Jejunum (tissue), 1 donor: ENCODE data around the gene TULP4.

- PRO-cap = unidirectional peak, plus-strand start at chr6:157235706
Measured at GRCh38 chr6:157235401-157236637, 87.5 kb downstream of the TMEM242 start.

DNA sequence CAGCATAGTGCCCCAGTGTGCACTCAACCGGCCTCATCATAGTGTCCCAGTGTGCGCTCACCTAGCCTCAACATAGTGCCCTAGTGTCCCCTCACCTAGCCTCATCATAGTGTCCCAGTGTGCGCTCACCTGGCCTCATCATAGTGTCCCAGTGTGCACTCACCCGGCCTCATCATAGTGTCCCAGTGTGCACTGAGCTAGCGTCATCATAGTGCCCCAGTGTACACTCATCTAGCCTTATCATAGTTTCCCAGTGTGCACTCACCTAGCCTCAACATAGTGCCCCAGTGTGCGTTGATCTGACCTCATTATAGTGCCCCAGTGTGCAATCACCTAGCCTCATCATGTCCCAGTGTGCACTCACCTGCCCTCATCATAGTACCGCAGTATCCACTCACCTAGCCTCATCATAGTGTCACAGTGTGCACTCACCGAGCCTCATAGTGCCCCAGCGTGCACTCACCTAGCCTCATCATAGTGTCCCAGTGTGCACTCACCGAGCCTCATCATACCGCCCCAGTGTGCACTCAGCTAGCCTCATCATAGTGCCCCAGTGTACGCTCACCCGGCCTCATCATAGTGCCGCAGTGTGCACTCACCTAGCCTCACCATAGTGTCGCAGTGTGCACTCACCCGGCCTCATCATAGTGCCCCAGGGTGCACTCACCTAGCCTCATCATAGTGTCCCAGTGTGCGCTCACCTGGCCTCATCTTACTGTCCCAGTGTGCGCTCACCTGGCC lies 11.1 kb downstream of the TMEM242 start:
- PRO-cap = no peak

DNA sequence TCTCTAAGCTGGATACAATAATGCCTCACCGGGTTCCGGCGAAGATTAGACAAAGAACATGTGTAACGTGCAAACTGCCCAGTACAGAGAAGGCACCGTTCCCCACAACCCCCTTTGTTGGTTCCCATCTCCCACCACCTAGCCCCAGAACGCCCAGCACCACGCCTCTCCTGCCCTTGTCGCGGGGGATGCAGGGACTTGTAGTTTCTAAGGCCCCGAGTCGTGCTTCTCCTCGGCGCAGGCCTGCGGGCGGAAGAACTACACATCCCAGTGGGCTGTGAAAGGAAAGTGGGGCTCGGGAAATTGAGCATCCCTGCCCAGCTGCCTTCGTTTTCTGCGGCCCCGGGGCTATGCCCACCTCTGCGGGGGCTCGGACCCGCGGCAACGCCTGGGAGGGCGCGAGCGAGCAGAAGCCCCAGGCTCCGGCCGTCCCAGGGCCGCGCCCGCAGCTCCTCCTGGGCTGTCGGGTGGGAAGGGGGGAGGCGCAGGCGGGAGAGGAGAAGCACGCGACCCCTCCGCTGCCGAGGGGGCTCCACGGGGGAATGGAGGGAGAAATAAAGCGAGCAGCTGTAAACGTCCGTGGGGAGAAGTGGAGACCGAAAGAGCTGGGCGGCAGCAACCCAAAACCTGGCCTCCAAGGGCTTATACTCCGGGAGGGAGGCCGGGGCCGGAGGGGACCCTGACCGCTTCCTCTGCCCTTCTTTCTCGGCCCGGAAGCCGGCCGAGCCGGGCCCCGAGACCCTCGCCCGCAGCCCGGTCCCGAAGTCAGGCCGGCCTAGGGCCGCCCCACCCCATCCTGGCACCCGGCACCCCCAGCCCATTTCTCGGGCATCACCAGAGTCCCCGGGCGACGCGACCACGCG lies 878 bp upstream of the ZDHHC14 start:
- PRO-cap = unidirectional peak, plus-strand start at position 330 of the sequence; unidirectional peak, plus-strand start at position 470 of the sequence

DNA sequence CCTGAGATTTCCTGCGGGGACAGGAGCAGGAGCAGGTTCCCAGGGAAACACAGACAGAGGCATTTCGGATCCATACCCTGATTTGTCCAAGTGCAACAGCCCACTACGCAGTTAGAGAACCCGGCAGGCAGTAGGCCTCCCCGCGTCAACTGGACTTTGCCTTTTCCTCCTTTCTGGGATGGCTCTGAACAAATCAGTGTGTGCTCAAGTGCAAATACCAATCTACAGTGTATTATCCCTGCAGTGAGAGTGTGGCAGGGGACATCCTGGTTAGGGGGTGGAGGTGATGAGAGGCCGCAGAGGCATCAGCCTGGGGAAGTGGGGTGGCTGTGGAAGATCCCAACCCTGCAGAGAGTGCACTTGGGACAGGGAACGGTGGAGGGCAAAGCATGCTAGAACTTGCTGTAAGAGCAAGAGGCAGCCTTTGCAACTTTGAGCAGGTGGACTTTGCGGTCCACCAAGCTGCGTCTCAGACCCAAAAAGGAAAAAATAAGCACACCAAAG lies 159.0 kb downstream of the ZDHHC14 start:
- PRO-cap = unidirectional peak, minus-strand start at position 151 of the sequence

DNA sequence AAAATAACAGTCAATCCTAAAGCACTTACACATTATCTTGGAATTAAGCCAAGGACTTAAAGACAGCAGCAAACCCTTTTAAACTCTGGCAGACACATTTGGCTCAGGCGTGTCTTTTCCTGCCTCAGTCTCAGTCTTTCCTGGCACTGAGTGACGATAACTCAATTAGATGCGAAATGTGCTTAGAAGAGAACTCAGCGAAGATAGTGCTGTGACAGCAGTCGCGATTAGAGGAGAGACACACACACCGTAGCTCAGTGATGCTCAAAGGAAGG lies 103.7 kb upstream of the SNX9 start:
- PRO-cap = no peak

GRCh38 chr6:157768115-157768987 lies 54.7 kb upstream of the SNX9 start:
- PRO-cap = no peak

GRCh38 chr6:157780030-157780229 lies 43.1 kb upstream of the SNX9 start:
- PRO-cap = unidirectional peak, minus-strand start at chr6:157780151

GRCh38 chr6:157839655-157840135 lies 16.6 kb downstream of the SNX9 start:
- PRO-cap = no peak

DNA sequence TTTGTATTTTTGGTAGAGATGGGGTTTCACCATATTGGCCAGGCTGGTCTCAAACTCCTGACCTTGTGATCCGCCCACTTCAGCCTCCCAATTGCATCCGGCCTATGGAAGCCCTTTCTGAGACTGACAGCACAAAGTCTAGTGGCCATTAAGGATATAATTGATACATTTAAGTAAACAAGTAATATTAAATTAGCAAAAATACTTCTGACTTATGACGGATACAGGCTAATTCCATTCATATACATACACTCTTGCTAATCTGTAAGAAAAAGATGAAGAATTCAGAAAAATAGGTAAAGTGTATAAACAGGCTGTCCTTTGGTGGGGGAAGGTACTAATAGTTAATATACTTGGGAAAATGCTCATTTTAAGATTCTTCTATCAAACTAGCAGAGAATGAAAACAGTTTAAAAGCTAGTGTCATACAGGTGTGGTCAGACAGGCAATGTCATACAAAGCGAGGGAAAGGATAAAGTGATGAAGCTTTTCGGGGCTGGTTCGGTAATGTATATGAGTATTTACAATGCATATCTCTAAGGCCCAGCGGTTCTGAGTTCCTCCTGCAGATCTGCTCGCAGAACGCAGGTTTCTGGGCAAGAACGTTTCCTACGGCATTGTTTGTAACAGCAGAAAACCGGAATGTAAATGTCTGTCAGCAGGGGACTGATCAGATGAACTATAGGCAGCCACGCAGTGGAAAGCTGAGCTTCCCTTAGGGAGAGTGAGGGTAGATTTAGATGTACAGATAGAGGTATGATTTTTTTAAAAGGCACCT lies 55.7 kb downstream of the SNX9 start:
- PRO-cap = no peak

GRCh38 chr6:157882114-157883018 lies 59.3 kb downstream of the SNX9 start:
- PRO-cap = no peak

DNA sequence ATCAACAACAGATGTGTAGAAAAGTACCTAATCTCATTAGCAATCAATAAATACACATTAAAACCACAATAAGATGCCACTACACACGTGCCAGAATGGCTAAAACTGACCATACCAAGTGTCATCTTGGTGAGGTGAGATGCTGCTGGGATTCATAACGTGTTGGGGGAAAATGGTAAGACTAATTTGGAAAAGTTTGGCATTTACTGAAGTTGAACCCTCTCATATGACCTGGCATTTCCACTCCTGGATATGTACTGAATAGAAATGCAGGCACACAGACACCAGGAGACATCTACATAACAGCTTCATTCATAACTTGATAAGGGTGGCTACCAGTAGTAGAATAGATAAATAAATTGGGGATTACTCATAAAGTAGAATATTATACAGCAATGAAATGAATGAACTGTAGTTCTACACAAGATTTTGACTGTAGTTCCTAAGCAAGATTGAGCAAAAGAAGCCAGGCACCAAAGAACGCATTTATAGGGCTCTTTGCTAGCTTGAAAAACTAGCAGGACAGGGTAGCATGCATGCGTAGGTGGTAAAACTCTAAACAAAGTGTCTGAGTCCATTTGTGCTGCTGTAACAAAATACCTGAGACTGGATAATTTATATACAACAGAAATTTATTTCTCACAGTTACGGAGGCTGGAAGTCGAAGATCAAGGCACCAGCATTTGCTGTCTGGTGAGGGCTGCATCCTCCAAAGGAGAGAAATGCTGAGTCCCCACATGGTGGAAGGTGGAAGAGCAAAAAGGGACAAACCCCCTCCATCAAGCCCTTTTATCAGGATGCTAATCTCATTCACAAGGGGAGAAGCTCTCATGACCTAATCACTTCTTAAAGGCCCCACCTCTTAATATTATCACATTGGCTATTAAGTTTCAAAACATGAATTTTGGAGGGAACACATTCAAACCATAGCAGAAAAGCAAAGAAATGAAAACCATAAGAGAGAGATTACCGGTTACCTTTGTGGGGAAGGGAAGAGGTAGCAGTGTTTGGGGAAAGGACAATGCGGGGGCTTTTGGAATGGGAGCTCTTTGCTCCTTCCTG lies 56.1 kb upstream of the SYNJ2 start:
- PRO-cap = no peak

- PRO-cap = bidirectional peak, plus-strand start at chr6:157954390, minus-strand start at chr6:157954234; bidirectional peak, plus-strand start at chr6:157954720, minus-strand start at chr6:157954447
Measured at GRCh38 chr6:157954074-157955331, 27.2 kb upstream of the SYNJ2 start.

- PRO-cap = no peak
Measured at GRCh38 chr6:157982169-157982673, 558 bp downstream of the SYNJ2 start.

DNA sequence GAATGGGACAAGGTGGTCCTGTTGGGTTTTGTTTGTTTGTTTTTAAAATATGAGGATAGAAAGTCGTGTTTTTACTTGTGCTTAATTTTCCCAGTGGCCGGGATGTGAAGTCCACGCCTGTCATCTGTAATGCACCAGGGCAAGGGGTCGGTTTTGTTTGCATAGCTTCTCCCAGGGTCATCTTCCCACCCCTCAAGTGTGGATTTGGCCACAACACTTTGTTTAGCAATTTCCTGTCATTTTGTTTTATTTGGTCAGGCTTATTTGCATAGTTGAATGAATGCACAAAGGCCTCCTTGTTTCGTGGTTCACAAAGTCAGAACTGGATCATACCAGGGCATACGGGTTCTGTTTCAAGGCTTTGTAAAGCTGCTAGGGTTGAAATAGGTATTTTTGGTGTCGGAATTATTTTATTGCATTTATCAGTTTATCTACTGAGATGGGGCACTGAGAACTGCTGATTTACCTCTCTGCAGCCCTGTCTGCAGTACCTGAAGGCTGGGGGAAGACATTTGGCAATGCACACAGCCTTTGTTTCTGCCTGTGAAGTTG lies 29.9 kb downstream of the SYNJ2 start:
- PRO-cap = no peak

GRCh38 chr6:158016858-158017402 lies 35.3 kb downstream of the SYNJ2 start:
- PRO-cap = no peak

- PRO-cap = no peak
Measured at GRCh38 chr6:158025833-158026422, 44.3 kb downstream of the SYNJ2 start.

DNA sequence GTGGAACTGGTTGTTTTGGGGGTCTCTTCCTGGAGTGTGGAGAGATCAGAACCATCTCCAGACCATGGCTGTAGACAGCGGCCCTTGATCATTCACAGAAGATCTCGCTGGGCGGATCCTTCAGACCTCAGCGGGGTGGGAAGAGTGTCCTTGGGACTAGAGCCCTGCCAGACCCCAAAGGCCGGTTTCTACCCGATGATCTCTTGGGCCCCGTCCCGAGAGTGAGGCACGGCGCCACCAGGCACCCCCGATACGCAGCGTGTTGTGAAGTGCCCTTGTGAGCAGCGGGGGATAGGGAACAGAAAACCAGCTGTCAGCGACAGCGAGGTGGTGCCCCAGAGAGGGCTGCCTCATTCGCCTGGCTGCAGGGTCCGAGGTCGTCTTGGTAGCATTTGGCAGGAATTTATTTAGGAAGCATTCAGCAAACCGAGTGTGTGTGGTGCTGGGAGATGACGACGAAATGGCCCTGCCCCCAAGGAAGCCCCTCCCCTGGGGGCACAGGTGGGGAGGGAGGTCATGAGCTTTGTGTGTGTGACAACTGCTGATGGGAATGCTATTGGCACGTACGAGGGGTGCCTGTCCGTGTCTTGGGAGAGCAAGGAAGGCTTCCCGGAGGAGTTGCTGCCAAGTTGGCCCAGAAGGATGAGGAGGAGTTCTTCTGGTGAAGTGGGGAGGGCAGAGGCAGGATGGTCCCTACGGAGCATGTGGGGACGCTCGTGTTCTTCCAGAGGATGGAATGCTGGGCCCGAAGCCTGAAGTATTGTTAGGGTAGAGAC lies 45.7 kb downstream of the SYNJ2 start:
- PRO-cap = no peak

- PRO-cap = no peak
Measured at GRCh38 chr6:158039441-158040167, 57.9 kb downstream of the SYNJ2 start.

DNA sequence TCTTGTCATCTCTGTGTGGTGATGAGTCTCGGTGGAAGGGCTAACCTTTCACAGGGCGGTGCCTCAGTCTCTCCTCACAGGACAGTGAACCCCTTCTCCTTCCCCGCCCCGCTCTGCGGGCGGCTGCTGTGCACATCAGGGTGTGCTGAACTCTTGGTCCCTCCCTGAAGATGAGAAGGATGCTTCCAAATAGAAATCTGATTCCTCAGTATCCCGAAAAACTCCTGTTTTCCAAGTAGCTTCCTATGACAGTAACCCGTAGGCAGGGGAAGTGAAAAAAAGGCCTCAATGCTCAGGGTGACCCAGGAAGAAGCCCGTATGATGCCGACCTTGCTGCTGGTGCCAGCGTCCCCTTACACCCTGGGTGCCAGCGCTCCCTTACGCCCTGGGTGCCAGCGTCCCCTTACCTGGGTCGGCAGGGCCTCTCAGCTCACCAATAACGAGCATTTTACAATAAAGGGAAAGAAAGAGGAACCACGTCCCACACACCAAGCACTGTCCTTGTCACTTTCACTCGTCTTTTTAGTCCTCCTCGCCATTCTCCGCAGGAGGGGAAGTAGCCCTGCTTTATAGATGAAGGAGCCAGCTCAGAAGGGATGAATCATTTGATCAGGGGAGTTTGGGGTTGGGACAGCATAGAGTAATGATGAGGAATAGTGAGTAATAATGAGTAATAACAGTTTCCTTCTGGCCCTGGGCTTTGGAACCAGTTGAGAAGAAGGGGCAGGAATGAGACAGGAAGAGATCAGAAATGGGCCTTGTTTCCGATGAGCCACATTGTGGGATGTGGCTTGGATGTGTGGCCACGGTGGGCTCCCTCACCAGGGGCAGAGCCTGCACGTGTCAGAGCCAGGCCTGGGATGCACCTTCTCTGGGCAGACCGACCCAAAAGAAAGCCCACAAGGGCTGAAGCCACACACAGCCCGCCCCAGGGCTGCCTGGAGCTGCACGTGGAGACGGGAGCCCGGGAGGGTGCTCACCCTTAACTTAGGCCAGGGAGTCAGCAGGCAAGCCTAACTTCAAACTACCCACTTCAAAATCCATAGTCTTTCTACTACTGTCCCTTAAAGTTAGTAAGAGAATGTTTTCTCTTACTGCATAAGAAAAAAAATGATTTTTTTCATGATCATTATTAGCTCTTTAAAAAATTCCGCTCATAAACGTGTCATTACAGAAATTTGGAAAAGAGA lies 75.7 kb downstream of the SYNJ2 start:
- PRO-cap = no peak

DNA sequence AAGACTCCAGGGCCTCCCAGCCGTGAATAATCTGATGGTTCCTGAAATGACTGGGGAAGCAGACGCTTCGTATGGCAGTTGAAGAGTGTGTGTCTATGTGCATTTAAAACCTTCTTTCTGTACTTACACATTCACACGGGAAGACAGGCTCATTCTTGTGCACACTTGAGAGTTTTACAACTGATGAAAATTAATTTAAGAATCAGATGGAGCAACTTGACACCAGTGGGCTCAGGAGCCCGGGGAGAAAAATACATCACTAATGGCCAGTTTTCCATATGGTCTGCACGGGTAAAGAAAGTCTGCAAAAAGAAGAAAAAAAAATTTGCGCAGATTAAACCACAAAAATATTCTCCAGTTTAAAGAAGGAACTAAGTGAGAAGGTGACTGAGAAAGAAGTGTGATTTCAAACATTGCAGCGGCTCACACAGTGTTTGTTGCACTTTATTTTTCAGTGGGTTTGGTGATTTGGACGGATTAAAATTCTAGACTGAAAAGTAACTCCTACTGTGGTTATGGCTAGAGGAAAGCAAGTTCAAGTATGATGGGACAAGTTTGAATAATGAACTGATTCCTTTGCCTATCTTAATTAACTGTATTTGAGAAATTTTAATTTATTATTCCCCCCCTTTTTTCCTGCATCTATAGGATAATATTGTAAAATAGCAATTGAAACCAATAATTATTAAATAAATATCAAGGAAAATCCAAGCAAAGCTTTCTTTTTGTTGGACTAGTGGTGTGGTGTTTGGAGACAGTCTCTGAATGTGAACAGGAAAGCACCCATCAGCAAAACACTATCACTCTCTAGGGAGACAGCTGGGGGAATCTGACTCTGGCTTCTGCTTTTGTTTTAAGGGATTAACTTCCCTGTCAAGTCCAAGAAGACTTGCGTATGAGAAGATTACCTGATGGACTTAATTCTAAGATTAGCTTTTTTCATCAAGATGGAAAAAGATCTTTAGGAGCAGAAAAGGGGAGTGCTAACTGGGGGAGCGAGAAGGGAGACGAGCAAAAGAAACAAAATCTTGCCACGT lies at the start of gene TULP4:
Gene TULP4, plus strand, starts transcription at position 409 of the 1,037 bp plus-strand sequence.
- PRO-cap = no peak